Karpas-422 (cell line): ENCODE results near the genes ALLC, CMPK2 and RNF144A.

DNA sequence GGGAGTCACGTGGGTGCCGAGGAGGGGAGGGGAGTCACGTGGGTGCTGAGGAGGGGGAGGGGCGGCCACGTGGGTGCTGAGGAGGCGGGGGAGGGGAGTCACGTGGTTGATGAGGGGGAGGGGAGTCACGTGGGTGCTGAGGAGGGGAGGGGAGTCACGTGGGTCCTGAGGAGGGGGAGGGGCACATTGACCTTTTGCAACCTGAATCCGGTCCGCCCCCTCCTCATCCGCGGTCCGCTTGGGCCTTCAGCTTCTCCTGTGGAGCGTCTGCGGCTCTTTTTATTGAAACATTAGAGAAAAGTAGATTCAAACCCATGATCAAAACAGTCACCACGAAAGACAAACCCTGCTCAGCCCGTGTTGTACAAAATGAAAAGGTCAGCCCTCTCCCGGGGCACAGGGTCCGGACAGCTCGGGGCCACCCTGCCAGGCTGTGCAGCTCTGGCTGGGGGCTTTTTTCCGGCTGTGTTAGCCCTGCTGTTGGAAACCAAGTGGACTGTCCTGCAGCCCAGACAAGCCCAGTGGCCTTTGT, 10.6 kb downstream of the COLEC11 start:
- PRO-cap, result no peak
- RAMPAGE, long total RNA, result no peak

DNA sequence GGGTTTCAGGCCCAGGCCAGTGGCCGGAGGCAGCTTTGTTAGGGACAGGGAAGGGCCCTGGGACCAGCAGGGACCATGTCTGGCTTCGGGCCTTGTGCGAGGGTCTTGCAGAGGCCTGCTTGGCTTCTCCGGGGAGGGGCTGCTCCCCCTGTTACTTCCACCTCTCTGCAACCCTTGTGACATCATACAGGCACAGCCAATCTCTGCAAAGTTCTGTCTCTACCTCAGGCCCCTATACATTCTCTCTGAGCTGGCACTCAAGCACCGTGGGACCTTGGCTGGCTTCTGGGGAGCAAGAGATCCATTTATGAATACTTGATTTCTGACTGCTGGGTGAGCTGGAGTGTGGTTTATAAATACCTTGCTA, at the start of gene ALLC:
Gene ALLC, plus strand, starts transcription at position 239 of the 367 bp plus-strand sequence.
- PRO-cap, result no peak
- RAMPAGE, long total RNA, result no peak

- PRO-cap, result no peak
- RAMPAGE, long total RNA, result no peak
Observed at GRCh38 chr2:5373264-5373631, 318.9 kb upstream of the SOX11 start.

GRCh38 chr2:5467600-5467799, 224.7 kb upstream of the SOX11 start:
- PRO-cap, result no peak
- RAMPAGE, long total RNA, result no peak

GRCh38 chr2:5690037-5690535, 2.1 kb upstream of the SOX11 start:
- PRO-cap, result no peak
- RAMPAGE, long total RNA, result no peak

DNA sequence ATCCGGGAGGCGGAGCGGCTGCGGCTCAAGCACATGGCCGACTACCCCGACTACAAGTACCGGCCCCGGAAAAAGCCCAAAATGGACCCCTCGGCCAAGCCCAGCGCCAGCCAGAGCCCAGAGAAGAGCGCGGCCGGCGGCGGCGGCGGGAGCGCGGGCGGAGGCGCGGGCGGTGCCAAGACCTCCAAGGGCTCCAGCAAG, 732 bp downstream of the SOX11 start:
- PRO-cap, result no peak
- RAMPAGE, long total RNA, result no peak

DNA sequence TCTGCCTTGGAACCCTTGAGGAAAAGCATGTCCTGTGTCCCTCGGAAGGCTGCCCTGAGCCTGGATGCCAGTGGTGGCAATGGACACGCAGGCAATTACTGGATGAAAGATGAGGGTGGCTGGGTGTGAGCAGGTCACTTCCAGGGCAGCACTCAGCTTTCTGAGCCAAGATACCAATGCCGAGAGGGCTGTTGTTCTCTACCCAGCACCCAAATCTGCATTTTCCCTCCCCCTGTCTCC, 234.7 kb downstream of the SOX11 start:
- PRO-cap, result no peak
- RAMPAGE, long total RNA, result no peak

GRCh38 chr2:5938490-5938784, 246.3 kb downstream of the SOX11 start:
- PRO-cap, result no peak
- RAMPAGE, long total RNA, result no peak

- PRO-cap, result bidirectional peak, plus-strand start at chr2:6772559, minus-strand start at chr2:6772396
- RAMPAGE, long total RNA, result no peak
Observed at GRCh38 chr2:6771868-6772782, 93.6 kb downstream of the CMPK2 start.

- PRO-cap, result bidirectional peak, plus-strand start at chr2:6865912, minus-strand start at chr2:6865664; bidirectional peak, plus-strand start at chr2:6866048, minus-strand start at chr2:6866116
- RAMPAGE, long total RNA, result no peak
Observed at GRCh38 chr2:6865082-6866164, at the start of gene CMPK2. CMPK2 (minus strand) TSS chr2:6865907.

DNA sequence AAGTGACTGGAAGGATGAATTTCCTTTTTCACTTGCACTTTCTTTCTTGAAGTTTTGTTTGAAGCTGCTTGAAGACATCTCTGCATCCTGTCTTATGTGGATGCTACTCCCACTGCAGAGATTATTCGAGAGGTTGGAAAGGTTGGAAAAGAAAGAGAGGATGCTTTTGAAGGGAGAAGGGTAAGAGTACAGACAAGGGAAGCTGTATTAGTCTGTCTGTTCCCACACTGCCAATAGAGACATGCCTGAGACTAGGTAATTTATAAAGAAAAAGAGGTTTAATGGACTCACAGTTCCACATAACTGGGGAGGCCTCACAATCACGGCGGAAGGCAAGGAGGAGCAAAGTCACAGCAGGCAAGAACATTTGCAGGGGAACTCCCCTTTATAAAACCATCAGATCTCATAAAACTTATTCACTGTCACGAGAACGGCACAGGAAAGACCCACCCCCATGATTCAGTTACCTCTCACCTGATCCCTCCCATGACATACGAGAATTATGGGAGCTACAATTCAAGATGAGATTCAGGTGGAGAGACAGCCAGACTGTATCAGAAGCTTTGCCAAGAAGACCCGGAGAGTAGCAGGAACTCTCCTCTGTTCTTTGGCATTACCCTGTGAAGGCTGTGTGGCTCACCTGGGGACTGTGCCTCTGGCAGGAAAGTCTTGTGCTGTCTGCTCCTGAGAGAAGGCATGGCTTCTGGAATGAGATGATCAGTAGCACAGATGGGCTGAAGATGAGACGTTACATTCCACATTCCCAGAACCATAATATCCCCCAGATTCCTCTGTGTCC, 3.5 kb upstream of the RNF144A start:
- PRO-cap, result no peak
- RAMPAGE, long total RNA, result no peak

DNA sequence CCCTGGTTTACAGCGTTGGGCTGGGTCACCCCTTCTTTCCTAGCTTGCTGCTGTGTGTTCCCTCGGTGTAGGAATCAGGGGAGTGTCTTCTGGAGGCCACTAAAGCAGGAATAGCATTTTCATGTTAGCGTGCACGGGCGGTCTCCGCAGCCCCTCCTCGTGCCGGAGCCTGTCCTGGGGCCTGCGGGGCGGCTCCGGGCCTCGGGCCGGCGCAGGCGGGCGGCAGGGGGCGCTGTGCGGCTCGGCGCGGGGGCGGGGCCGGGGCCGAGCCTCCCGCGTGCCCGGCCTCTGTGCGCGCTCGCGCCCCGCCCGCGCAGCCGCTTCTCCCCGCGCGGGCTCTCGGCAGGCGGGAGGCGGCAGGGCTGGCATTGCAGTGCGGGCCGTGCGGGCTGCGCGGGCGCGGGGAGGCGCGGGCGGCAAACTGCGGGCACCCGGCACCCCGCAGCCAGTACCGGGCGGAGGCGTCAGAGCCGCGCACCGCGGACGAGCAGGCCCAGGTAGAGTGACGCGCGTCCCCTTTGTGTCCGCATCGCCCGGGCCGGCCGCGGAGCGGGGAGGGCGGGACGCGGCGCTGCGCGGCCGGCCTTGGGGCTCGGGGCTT, at the start of gene RNF144A:
Gene RNF144A, plus strand, starts transcription at position 287 of the 601 bp plus-strand sequence.
- PRO-cap, result no peak
- RAMPAGE, long total RNA, result no peak

DNA sequence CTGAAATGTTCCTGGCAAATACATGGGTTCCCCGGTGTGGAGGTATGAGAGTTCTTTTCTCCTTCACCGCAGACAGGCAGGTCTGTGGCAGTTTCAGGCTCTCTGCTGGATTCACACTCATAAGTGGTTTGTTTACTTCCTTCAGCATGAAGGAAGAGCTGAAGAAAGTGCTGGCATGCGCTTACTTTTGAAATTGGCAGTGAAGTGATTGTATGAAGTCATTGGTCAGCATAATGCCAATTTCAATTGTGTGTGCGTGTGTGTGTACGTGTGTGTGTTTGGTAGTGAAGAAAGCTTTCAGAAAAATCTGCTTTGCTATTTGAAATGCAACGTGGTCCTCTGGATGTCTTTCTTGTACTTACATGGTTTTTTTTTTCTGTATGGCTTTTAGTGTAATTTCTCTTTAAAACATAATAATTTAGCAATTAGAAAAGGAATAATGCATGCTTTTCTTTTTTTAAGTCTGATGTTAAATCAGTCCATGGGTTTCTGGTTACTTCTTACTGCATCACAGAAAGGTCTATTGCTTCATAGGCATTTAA, 43.6 kb downstream of the RNF144A start:
- PRO-cap, result no peak
- RAMPAGE, long total RNA, result no peak

- PRO-cap, result no peak
- RAMPAGE, long total RNA, result no peak
Observed at GRCh38 chr2:7978468-7978699, 703.5 kb upstream of the ID2 start.

- PRO-cap, result no peak
- RAMPAGE, long total RNA, result no peak
Observed at GRCh38 chr2:8193482-8194777, 487.9 kb upstream of the ID2 start.

GRCh38 chr2:8411642-8412028, 270.2 kb upstream of the ID2 start:
- PRO-cap, result no peak
- RAMPAGE, long total RNA, result no peak

DNA sequence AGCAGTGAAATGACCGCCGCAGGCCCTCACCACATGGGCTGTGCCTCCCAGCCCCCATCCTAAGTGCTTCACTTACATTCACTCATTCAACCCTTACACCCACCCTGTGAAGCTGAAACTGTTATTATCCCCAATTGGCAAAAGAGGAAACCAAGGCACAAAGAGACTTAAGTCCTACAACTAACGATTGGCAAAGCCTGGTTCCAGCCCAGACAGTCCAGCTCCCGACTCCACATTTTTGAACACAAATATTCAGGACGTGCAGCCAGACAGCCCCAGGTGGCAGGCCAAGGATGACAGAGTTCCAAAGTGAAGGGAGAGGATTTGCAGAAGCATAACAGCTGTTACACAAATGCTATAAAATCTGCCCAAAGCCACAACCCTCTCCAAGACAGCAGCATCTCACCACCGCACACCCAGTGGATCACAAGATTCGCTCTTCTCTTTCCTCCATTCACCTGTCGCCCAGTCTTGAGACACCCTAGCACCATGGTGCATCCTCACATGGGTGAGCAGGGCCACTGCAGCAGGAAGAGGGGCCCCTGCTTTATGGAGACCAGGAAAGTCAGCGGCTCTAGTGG, 227.1 kb upstream of the ID2 start:
- PRO-cap, result no peak
- RAMPAGE, long total RNA, result no peak

- PRO-cap, result no peak
- RAMPAGE, long total RNA, result no peak
Observed at GRCh38 chr2:8544987-8545853, 136.6 kb upstream of the ID2 start.

DNA sequence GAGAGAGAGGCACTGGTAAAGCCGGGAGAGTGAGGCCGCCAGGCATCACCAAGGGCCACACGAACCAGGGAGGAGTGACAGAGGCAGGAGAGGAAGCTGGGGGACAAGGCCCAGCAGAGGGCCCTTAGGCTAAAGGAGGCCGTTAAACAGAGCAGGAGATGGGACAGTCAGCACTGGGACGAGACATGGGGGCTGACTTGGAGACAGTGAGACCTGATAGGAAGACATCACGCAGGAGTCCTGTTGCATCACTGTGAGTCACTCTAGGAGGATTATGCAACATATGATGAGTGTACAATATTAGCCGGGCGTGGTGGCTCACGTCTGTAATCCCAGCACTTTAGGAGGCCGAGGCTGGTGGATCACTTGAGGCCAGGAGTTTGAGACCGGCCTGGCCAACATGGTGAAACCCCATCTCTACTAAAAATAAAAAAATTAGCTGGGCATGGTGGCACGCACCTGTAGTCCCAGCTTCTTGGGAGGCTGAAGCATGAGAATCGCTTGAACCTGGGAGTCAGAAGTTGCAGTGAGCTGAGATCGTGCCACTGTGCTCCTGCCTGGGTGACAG, 83.5 kb upstream of the ID2 start:
- PRO-cap, result no peak
- RAMPAGE, long total RNA, result no peak

- PRO-cap, result no peak
- RAMPAGE, long total RNA, result no peak
Observed at GRCh38 chr2:8607328-8607898, 74.4 kb upstream of the ID2 start.